Mesenchymal stem cell of the bone marrow (primary cell): ENCODE data around the genes SCAP, SMARCC1 and DHX30.

- CAGE, long polyA plus RNA, result no peak
These were observed 27.1 kb downstream of the ALS2CL start for GRCh38 chr3:46666364-46666827.

- CAGE, long polyA plus RNA, result no peak
These were observed 71.3 kb upstream of the PRSS50 start for GRCh38 chr3:46788795-46789446.

DNA sequence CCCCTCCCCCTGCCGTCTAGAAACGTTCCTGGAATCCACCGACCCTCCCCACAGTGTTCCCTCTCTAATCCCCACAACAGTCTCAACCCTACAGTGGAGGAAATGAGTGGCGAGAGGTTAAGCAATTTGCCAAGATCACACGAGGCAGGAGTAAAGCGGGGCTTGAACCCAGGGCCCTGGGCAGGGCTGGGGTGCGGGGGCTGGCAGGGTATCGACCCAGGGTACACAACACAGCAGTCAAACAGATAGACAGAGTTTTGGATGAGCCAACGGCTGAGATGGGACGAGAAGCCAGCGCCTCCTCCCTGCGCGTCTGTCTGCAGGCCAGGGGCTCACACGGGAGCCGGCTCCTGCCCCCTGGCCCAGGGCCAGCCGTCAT lies 18.1 kb downstream of the MYL3 start:
- CAGE, long polyA plus RNA, result no peak

DNA sequence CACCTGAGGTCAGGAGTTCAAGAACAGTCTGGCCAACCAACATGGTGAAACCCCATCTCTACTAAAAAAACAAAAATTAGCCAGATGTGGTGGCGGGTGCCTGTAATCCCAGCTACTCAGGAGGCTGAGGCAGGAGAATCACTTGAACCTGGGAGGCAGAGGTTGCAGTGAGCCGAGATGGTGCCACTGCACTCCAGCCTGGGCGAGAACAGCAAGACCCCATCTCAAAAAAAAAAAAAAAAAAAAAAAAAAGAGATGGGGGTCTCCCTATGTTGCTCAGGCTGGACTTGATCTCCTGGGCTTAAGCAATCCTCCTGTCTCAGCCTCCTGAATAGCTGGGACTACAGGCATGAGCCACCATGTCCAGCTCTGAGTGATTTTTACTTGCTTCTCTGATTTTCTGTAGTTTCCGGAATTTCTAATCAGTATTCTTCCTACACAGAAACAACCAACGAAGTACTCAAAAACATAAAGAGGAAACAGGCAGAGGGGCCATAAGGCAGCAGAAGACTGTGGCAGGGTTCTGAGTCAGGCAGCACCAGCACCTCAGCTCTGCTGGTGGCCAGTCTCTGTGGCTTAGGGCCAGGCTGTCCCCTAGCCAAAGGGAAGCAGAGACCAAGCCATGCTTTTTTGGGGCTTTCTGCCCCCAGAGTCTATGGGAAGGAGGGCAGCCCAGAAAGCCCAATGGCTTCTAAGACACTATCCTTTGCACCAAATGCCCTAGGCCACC lies 46.6 kb downstream of the CCDC12 start:
- CAGE, long polyA plus RNA, result no peak

- CAGE, long polyA plus RNA, result no peak
These were observed 43.4 kb downstream of the NBEAL2 start for GRCh38 chr3:47022851-47023196.

DNA sequence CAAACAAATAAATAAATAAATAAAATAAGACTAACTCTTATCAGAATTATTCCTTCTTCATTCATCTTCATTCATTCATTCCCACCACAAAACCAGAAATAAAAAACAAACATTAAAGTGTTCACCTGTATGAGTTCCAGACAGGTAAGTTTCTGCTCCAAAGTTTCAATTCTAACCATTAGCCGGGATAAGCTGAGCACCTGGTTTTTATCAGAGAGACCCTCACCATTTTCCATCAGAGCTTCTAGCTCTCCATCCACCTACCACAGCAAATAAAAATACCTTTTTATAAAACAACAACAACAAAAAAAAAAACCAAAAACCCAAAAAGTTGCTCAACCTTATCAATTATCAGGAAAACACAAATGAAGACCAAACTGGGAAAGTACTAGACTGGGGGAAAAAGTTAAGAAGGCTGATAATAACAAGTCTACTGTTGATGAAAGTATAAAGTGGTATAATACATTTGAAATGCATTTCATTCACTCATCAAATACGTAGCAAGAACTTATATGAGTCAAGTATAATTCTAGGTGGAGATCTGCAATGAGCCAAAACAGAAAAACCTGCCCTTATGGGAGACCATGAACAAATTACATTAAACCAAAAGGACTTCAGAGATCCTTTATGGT lies 75.8 kb downstream of the SETD2 start:
- CAGE, long polyA plus RNA, result no peak

DNA sequence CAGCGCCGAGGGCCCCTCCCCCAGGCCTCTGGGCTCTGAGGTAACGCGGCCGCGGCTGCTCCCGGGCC lies 479 bp upstream of the SETD2 start:
- CAGE, long polyA plus RNA, result no peak

- CAGE, long polyA plus RNA, result no peak
These were observed 54.5 kb downstream of the KIF9 start for GRCh38 chr3:47228010-47228498.

GRCh38 chr3:47475650-47476356 lies at the start of gene SCAP:
Gene SCAP (minus strand): TSS chr3:47475941.
- CAGE, long polyA plus RNA, result no peak

- CAGE, long polyA plus RNA, result no peak
These were observed 83.6 kb upstream of the CSPG5 start for GRCh38 chr3:47662234-47662710.

- CAGE, long polyA plus RNA, result no peak
These were observed 620 bp downstream of the SMARCC1 start for GRCh38 chr3:47780957-47781588.

- CAGE, long polyA plus RNA, result no peak
These were observed at the start of gene SMARCC1 for GRCh38 chr3:47781589-47782692. Gene SMARCC1 (minus strand): TSS chr3:47781893.

GRCh38 chr3:47802578-47803206 lies at the start of gene DHX30:
Gene DHX30 (plus strand): TSS chr3:47803138.
- CAGE, long polyA plus RNA, result no peak

GRCh38 chr3:47844315-47844661 lies 41.4 kb downstream of the DHX30 start:
- CAGE, long polyA plus RNA, result no peak

GRCh38 chr3:47846151-47847176 lies 43.5 kb downstream of the DHX30 start:
- CAGE, long polyA plus RNA, result no peak

DNA sequence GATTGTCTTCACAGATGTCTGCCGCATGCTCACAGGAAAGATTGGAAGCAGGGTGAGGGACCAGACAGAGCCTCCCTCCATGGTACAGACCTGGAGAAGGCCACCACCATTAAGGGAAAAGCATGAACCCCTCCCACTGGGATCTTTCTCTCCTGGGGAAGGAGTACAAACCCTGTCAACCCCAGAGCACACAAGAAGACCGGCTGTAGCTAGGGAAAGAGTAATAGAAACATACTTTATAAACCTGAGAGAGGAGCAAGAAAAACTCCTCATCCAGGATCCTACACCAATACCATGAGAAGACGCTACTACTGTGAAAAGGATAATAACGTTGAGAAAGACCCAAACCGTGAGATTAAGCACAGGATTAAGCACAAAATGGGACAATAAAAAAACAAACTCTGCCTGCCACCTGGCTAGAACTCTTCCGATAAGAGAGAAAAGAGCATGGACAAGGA lies 20.2 kb downstream of the MAP4 start:
- CAGE, long polyA plus RNA, result no peak

GRCh38 chr3:48402068-48402722 lies 27.7 kb downstream of the PLXNB1 start:
- CAGE, long polyA plus RNA, result no peak

GRCh38 chr3:48422663-48423299 lies 7.1 kb downstream of the PLXNB1 start:
- CAGE, long polyA plus RNA, result no peak

GRCh38 chr3:48428171-48429194 lies 1.4 kb downstream of the PLXNB1 start:
- CAGE, long polyA plus RNA, result no peak

- CAGE, long polyA plus RNA, result no peak
These were observed 588 bp upstream of the PLXNB1 start for GRCh38 chr3:48430587-48430760.